CD14-positive monocyte (primary cell): Measurements from ENCODE around the genes OR4F17, C2CD4C, HCN2, PRSS57 and AZU1.

GRCh38 chr19:106839-107263 is at the start of gene OR4F17:
Gene OR4F17 (plus strand): TSS chr19:107104.
- CAGE, long polyA plus RNA, result no peak

DNA sequence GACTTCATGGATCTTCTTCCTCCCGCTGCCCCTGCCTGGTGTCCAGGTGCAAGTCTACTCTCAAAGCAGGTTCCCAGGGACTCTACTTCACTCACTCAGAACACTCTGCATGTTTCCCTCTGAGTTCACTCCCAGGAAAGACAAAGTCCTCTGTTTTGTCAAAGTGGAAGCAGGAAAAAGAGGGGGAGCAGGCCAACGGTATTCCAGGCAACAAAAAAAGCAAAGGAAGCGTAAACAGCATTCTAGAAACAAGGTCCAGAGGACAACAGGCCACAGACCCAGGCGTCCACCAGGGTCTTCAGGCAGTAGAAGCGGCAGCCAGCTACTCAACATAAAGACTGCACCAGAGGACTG is 3.1 kb downstream of the MIER2 start:
- CAGE, long polyA plus RNA, result no peak

GRCh38 chr19:408382-409853 is at the start of gene C2CD4C:
Gene C2CD4C (minus strand): TSS chr19:409147.
- CAGE, long polyA plus RNA, result no peak

- CAGE, long polyA plus RNA, result no peak
Measured at GRCh38 chr19:425336-425737, 16.4 kb upstream of the C2CD4C start.

- CAGE, long polyA plus RNA, result no peak
Measured at GRCh38 chr19:426989-427746, 18.2 kb upstream of the C2CD4C start.

DNA sequence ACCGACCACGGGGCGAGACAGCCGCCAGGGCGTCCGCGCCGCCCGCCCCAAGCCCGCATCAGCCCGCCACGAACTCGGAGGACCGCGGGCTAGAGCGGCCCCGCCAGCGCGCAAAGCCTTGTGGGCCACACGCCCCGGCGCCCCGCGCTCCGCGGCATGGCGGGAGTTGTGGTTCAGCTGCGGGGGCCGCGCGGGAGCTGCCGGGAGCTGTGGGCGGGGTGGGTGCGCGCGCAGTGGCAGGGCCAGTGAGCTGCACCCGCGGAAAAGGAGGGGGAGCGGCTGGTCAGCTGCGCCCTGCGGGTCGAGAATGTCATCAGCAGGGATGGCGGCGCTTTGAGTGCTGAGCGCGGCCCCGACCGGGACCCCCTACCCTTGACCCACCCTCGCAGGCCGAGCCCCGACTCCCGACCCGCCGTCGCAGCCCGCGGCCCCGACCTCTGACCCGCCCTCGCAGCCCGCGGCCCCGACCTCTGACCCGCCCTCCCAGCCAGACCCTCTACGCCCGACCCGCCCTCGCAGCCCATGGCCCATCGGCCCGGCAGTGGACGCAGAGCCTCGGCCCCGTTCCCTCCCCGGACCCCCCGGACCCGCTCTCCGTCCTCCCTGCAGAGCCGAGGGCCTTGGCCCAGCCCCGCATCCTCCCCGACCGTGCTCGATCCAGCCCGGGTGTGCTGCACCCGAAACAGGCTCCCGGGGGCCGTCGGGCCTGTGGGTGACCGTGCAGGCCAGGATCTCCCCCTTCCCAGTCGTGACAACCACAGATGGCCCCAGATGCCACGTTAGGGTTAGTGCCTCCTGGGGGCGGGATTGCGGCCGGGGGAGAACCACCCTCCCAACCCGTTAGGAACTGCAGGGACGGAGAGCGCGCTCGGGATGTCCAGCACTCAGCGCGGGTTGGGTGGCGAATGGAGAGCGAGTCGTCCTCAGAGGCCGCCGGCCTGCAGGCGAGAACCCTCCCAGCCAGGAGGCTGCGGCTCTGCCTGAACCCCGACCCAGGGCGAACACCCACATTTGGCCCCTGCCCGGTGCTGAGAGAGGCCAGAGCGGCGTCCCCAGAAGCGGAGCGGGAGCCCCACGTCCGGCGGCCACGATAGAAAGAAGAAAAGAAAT is 7.0 kb upstream of the MADCAM1 start:
- CAGE, long polyA plus RNA, result no peak

DNA sequence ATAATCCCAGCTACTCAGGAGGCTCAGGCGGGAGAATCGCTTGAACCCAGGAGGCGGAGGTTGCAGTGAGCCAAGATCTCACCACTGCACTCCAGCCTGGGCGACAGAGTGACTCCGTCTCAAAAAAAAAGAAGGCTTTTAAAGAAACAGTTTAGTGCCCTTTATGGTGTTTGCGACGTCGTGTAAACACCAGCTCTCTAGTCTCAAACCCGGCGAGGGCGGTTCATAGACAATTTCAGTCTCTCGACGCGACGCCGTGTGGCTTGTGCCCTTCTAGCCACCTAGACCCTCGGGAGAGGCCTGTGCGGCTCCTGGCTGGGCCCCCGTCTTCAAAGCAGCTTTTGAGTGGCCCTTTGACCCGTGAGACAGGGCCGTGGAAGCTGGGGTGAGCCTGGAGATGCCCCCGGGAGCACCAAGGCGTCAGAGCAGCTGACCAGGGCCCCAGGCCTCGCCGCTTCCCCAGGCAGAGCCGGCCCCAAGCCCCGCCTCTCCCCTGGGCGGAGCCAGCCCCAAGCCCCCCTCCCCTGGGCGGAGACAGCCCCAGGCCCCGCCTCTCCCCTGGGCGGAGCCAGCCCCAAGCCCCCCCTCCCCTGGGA is 5.0 kb upstream of the MADCAM1 start:
- CAGE, long polyA plus RNA, result no peak

- CAGE, long polyA plus RNA, result no peak
Measured at GRCh38 chr19:497832-498502, 1.7 kb downstream of the MADCAM1 start.

- CAGE, long polyA plus RNA, result no peak
Measured at GRCh38 chr19:589343-590289, at the start of gene HCN2. Gene HCN2 (plus strand): TSS chr19:589881.

DNA sequence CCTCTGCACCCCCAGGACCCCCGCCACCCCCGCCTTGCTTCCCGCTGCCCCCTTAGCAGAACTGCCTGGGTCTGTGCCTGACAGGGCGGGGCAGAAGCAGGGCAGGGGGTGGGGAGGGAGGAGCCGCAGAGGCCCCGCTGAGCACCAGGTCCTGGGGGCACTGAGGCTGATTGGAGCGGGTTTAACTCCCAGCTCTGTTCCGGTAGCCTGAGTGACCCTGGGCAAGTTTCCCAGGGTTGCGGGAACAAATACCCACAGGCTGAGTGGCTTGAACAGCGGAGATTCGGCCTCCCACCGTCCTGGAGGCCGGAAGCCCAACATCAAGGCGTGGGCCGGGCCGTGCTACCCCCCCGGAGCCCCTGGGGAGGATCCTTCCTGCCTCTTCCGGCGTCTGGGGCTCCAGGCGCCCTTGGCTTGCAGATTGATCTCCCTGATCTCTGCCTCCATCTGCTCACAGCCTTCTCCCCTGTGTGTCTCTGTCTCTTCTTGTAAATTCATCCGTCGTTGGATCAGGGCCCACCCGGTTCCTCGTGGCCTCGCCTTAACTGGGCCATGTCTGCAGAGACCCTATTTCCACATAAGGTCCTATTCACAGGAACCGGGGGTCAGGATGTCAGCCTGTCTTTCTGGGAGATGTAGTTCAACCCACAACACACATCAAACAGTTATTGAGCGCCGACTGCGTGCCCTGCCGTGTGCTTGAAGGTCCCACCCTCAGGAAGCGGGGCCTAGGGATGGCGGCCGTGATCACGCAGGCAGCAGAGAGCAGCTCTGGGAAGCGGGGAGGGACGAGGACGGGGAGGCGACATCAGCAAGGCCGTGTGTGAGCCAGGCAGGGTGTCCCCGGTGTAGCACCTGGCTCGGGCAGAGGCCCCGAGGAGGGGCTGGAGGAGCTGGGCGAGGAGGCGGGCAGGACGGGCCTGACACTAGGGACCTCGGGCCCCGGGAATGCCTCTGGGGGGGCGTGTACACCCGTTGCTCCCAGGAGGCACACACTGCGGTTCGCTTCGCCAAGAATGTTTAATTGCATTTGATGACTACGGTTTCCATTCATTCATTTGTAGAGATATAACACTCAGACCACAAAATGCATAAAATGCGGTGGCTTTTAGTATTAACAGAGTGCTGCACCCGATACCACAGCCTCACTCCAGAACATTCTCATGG is 21.3 kb downstream of the HCN2 start:
- CAGE, long polyA plus RNA, result no peak

GRCh38 chr19:647947-648614 is 8.4 kb downstream of the FGF22 start:
- CAGE, long polyA plus RNA, result no peak

- CAGE, long polyA plus RNA, result no peak
Measured at GRCh38 chr19:662084-662582, 881 bp downstream of the RNF126 start.

GRCh38 chr19:695317-695875 is at the start of gene PRSS57:
Gene PRSS57 (minus strand): TSS chr19:695452.
- CAGE, long polyA plus RNA, result no peak

GRCh38 chr19:710023-710742 is 1.4 kb downstream of the PALM start:
- CAGE, long polyA plus RNA, result no peak

GRCh38 chr19:718813-719713 is 10.3 kb downstream of the PALM start:
- CAGE, long polyA plus RNA, result no peak

GRCh38 chr19:823450-824179 is 1.9 kb upstream of the PLPPR3 start:
- CAGE, long polyA plus RNA, result no peak

DNA sequence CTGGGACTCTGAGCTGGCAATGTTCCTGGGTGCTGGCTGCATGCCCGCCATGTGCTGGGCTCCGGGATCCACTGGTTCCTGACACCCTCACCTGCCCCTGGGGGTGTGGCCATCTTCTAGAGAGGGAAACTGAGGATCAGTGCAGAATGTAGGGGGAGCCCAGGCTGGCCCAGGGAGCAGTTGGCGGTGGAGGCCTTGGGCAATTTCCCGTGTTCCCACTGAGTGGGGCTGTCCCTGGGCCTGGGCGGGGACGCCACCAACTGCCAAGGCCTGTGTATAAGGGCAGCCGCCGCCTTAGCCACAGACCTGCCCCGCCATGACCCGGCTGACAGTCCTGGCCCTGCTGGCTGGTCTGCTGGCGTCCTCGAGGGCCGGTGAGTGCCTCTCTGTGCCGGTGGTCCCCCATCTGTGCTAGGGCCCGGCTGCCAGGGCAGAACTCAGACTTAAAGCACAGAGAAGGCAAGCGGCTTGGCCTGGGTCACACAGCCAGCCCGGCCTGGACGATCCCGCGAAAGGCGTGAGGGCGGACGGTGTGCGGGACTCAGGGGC is at the start of gene AZU1:
Gene AZU1, plus strand, starts transcription at position 307 of the 549 bp plus-strand sequence.
- CAGE, long polyA plus RNA, result no peak

- CAGE, long polyA plus RNA, result no peak
Measured at GRCh38 chr19:889179-889606, 3.8 kb downstream of the MED16 start.

- CAGE, long polyA plus RNA, result no peak
Measured at GRCh38 chr19:899171-899922, 6.4 kb upstream of the MED16 start.

DNA sequence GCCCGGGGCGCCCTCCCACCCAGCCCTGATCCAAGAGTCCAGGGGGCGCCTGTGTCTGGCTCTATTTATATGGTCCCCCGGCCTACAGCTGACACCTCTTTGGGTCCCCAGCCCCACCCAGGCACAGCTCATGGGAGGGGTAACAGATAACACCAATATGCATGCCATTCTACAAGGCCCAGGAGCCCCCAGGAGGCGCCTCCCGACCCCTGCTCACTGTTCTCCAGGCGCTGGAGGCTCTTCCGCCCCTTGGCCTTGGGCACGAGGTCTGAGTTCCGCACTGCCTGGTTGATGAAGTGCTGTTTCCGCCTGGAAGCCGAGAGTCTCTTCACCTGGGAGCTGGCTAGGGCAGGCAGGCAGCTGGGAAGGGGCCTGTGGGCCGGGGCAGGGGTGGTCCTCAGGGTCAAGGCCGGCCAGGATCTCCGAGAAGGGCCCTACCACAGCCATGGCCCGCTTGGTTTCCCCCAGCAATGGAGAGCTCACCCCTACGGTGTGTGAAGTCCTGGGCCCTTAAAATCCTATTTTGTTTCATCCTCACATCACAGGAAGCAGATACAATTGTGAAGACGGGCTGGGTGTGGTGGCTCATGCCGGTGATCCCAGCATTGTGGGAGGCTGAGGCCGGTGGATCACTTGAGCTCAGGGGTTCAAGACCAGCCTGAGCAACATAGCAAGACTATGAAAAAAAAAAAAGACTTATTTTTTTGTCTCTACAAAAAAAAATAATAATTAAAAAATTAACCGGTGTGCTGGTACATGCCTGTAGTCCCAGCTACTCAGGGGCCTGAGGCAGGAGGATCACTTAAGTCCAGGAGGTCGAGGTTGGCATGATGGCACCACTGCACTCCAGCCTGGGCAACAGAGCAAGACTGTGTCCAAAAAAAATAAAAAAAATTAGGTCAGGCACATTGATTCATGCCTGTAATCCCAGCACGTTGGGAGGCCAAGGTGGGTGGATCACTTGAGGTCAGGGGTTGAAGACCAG is 9.1 kb upstream of the MED16 start:
- CAGE, long polyA plus RNA, result no peak